Measurements from ENCODE around the gene C13orf46.

- PRO-cap: no peak
- RAMPAGE, long total RNA, 3 experiments: no peak in any of the 3 experiments
These were observed 81.0 kb upstream of the MCF2L start for GRCh38 chr13:112887925-112888540.

- PRO-cap: bidirectional peak, plus-strand start at chr13:113187422, minus-strand start at chr13:113187493
- RAMPAGE, long total RNA, 3 experiments: no peak in any of the 3 experiments
These were observed 21.4 kb downstream of the PCID2 start for GRCh38 chr13:113186907-113187693.

DNA sequence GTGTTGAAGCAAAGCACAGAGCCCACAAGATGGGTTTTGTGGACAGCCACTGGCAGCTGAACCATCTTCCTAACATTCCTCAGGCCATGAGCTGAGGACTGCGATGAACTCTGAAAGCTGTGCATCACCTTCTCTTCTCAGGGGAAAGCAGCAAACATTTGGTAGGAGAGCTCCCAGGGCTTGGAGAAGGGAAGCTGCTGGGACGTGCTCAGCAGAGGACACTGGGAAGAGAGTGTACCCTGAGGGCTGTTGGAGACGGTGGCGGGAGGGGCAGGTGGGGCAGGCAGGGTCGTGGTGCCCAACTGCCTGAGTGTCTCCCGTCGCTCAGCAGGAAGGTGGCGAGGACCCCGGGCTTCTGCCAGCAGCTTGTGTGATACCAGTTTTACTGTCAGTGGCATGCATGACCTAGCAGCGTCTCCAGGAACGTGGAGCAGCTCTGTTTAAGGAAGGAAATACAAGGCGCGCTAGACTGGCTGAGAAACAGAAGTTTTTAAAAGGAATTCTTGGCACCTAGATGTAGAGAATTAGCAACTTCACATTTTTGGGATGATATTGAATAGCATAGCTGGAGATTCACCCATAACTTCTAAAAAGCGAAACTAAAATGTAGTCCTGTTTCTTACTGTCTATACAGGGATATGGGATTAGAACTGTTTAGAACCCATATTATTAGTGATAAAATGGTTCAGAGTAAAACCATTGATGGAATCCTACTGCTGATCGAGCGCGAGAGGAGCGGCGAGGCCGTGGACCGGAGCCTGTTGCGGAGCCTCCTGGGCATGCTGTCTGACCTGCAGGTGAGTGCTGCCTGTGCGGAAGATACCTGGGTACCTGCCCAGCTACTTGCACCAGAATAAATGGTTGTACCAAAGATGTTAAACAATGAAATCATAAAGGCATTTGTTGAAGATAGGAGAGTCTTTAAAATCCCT, 23.4 kb downstream of the CUL4A start:
- PRO-cap: no peak
- RAMPAGE, long total RNA, 3 experiments: start-site peak on the plus strand in 1 of 3 experiments, centred at position 698 of the sequence, 64 reads per replicate

- PRO-cap: no peak
- RAMPAGE, long total RNA, 3 experiments: no peak in any of the 3 experiments
These were observed 12.5 kb downstream of the GRTP1 start for GRCh38 chr13:113351275-113352022.

GRCh38 chr13:113405348-113405496, 41.3 kb upstream of the GRTP1 start:
- PRO-cap: no peak
- RAMPAGE, long total RNA, 3 experiments: no peak in any of the 3 experiments

GRCh38 chr13:113413357-113414602, 39.5 kb downstream of the ADPRHL1 start:
- PRO-cap: no peak
- RAMPAGE, long total RNA, 3 experiments: no peak in any of the 3 experiments

GRCh38 chr13:113421558-113422248, 31.6 kb downstream of the ADPRHL1 start:
- PRO-cap: no peak
- RAMPAGE, long total RNA, 3 experiments: no peak in any of the 3 experiments

DNA sequence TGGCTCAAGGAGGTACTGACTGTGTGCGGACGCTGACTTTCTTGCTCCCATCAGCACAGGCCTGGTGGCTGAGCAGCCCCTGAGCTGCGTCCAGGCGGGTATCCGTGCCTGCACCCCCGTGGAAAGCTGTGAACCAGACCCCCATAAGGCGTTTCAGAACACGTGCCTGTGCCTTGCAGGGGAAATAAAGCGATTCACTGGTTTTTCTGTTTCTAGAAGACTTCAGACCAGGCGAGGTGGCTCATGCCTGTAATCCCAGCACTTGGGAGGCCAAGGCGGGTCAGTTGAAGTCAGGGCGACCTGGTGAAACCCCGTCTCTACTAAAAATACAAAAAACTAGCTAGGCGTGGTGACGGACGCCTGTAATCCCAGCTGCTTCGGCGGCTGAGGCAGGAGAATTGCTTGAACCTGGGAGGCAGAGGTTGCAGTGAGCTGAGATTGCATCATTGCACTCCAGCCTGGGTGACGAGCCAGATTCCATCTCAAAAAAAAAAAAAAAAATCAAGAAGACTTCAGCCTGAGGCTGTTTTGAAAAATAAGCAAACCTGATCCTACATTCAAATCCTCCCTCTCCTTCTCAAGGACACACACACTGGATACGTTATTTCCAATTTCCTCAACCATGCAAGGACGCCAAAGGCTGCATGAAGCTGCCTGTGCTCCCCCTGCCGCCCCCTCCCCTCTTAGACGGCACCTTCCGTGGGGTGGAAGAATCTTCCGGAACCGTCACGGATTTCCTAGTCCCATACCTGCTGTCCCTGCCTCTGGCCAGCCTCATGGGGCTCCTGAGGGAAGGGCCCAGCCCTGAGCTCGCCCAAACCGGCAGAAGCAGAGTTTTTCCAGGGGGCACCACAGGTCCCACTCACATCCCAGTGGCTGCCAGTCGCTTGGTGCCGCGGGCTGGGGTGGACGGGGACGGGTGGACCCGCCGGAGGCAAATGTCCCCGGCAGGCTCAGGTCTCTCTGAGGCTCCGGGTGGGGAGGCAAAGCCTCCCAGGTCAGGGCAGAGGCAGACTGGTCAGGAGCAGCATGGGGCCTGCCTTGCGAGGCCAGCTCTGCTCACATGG, 25.2 kb downstream of the ADPRHL1 start:
- PRO-cap: no peak
- RAMPAGE, long total RNA, 3 experiments: no peak in any of the 3 experiments

DNA sequence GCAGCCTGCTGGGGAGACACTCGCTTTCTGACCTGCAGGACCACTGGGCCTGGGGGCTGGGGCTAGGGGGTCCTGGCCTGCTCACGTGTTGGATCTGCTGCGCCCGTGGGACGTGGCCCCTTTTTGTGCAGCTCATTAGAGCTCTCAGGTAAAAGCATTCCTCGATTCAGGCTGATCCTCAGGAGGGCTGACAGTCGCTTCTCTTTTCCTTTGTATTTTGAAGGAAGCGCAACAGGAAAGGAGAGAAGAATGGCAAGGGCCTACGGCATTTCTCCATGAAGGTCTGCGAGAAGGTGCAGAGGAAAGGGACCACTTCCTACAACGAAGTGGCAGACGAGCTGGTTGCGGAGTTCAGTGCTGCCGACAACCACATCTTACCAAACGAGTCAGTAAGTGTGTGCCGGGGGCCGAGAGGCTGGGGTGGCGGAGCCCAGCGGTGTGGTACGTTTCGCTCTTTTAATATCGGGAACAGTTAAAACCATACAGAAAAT, 25.1 kb downstream of the ATP4B start:
- PRO-cap: no peak
- RAMPAGE, long total RNA, 3 experiments: no peak in any of the 3 experiments

DNA sequence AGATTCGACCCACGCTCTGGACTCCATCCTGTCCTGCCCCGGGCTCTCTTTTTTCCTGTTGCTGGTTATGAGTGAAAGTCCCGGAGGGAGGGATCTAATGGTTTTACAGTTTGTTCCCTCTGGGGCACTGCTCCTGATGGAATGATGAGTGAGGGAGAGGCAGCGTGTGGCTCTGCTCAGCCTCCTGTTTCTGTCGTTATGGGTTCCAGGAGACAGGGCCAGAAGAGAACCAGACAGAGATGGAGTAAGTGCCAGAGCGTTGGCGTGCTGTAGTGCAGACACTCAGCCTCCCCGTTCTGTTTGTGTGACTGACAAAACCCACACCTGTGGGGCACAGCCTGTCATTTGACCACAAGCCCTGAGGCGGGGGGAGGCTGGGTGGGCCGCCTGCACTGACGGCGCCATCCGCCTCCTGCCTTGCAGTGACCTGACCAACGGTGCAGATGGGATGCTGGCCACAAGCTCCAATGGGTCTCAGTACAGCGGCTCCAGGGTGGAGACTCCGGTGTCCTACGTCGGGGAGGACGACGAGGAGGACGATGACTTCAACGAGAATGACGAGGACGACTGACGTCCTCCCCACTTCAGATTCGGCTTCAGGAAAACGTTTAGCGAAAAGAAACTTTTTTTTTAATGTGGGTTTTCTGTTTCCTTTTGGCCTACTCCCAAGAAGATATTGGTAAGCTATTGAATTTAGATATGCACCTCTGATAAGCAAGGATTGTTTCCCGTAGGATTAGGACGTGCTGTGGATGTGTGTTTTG, 18.1 kb downstream of the ATP4B start:
- PRO-cap: no peak
- RAMPAGE, long total RNA, 3 experiments: no peak in any of the 3 experiments

DNA sequence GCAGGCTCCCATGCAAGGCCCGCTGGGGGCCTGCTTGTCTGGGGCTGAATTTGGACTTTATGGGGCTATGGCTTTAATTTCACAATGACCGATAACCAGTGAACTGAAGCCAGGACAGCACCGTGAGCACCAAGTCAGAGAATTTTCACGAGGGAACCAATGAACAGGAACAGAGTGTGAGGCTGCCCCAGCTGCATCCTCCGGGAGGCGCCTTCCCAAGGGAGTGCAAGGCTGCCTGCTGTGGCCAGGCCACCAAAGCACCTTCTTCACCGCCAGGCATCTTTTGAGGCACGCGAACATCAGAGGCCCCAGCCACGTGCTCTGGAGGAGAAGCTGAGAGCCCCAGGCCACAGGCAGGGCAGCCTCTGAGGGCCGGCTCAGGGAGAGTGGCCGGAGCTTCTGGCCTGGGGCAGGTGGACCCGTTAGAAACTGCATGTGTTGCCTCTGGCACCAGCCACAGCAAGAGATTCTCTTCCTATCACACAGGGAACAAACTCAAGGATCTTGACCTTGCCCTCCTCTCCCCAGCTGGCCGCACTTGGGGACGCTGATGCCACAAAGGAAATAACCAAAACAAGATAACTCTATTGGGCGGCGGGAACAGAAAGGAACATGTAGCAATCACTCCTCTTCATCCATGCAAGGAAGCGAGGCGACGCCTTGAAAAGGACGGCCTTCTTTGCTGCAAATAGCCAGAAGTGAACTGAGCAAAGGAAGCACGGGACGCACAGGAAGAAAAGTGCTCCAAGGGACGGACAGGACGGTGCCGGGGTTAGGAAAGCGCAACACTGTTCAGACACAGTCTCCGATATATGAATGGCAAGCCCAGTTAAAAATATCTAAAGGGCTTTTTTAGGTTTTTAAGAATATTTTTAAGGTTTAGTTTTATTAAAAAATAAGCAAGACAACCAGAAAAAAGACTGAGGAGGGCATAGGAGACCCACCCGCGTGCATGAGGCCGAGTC, 19.9 kb downstream of the GAS6 start:
- PRO-cap: no peak
- RAMPAGE, long total RNA, 3 experiments: no peak in any of the 3 experiments

- PRO-cap: bidirectional peak, plus-strand start at chr13:113863840, minus-strand start at chr13:113863711
- RAMPAGE, long total RNA, 3 experiments: no peak in any of the 3 experiments
These were observed 459 bp downstream of the GAS6 start for GRCh38 chr13:113863419-113863815.

DNA sequence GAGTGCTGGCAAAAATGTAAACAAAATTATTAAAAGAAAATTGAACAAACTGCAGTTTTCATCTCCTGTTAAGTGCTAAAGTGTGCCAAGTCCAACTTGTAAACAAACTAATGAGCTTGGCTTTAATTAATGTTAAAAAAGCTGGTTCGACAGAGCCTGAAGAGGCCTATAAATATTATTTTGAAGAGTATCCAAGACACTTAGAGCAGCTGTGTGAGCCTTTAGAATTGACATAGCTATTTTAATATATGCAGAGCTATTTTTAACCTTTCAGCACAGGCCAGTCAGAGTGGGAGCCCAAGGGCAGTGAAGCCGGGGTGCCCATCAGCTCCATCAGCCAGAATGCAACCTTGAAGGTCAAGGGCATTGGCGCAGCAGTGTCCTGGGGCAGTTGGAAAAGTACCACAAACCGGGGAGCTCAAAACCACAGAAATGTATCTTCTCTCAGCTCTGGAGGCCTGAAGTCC, 15.5 kb upstream of the GAS6 start:
- PRO-cap: no peak
- RAMPAGE, long total RNA, 3 experiments: no peak in any of the 3 experiments

- PRO-cap: no peak
- RAMPAGE, long total RNA, 3 experiments: no peak in any of the 3 experiments
These were observed 33.4 kb upstream of the GAS6 start for GRCh38 chr13:113897193-113897740.

- PRO-cap: no peak
- RAMPAGE, long total RNA, 3 experiments: no peak in any of the 3 experiments
These were observed 43.9 kb upstream of the GAS6 start for GRCh38 chr13:113907720-113908220.

DNA sequence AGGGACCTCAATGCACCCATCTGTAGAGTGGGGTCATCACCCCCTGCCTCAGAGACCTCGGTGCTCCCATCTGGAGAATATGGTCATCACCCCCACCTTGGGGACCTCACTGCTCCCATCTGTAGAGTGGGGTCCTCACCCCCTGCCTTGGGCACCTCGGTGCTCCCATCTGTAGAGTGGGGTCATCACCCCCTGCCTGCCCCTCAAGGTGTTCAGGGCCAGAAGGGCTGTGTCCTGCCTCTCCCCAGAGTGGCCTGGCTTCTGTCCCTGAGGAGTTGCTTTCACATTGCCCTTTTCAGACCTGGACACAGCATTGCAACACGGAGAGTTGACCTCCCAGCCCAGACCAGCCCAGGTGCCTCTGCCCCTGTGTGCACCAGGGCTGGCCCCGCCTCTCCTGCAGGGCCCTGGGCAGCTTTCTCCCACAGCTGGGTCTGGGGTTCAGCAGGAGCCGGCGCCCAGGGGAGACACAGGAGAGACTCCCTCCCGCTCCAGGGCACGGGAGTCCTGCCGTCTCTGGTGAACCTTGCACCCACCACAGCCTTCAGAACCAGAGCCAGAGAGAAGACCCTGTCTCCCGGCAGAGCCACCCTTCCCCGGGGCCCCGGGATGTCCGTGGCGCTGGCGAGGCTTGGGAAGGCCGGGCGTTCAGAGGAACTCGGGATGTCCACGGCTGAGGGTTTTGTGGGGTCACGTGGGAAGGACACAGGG, 23.4 kb downstream of the C13orf46 start:
- PRO-cap: no peak
- RAMPAGE, long total RNA, 3 experiments: no peak in any of the 3 experiments

- PRO-cap: no peak
- RAMPAGE, long total RNA, 3 experiments: no peak in any of the 3 experiments
These were observed 17.3 kb downstream of the C13orf46 start for GRCh38 chr13:113956343-113957151.

DNA sequence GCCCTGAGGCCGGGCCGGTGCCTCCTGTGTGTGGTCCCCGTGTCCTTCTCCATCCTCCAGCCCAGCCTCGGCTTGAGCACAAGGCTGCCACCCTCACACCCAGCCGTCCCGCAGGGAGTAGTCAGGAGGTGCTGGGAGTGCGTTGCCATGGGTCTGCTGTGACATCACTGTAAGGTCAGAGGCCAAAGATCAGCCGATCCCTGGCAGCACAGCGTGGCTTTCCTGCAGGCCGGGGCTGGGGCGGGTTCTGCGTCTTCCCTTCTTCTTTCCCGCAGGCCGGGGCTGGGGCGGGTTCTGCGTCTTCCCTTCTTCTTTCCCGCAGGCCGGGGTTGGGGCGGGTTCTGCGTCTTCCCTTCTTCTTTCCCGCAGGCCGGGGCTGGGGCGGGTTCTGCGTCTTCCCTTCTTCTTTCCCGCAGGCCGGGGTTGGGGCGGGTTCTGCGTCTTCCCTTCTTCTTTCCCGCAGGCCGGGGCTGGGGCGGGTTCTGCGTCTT, at the start of gene C13orf46:
Gene C13orf46, minus strand, starts transcription at position 132 of the 491 bp plus-strand sequence.
- PRO-cap: no peak
- RAMPAGE, long total RNA, 3 experiments: no peak in any of the 3 experiments

DNA sequence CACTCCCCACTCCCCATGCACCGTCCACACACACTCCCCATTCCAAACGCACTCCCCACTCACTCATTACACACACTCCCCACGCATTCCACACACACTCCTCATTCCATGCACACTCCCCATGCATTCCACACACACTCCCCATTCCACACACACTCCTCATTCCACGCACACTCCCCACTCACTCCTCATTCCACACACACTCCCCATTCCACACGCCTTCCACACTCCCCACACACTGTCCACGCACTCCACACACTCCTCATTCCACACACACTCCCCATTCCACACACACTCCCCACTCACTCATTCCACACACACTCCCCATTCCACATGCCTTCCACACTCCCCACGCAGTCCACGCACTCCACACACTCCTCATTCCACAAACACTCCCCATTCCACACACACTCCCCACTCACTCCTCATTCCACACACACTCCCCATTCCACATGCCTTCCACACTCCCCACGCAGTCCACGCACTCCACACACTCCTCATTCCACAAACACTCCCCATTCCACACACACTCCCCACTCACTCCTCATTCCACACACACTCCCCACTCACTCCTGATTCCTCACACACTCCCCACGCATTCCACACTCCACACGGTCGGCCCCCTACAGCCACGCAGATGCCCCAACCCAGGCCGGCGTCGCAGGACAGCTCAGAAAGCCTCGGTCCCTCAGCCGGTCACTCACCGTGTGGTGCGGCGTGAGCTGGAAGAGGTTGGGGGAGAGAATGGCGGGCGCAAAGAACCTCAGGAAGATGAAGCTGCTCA, 38.8 kb upstream of the C13orf46 start:
- PRO-cap: no peak
- RAMPAGE, long total RNA, 3 experiments: start-site peak on the minus strand in 1 of 3 experiments, centred at position 572 of the sequence, 7 reads per replicate

DNA sequence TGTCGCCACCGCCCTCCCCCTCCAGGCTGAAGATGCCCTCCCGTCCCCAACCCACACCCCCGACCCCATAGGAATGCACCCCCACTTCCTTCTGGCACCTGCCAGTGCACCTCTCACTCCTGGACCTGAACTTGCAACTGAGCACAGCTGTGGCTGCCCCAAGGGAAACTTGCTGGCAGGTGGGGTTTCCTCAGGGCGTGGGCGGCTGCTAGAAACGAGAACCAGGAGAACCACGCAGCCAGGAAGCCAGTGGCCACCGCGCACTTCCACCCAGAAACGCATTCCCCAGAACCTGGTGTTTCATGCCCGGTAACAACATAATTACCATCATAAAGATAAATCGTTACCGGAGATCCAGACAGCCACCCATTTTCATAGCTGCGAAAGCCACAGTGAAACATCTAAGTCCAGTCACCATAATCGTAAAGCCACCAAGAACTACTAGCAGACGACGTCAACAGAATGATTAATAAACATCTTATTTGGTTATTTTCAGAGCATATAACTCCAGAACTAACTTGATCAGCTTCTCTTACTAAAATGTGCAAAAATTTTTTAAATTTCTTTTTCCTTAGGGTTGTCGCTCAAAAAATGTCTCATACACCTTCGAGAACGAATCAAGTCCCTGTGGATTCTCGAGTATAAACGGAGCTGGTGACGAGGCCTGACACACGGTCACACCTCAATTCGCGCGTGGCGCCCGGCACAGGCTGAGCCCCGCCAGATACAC, 75.3 kb upstream of the C13orf46 start:
- PRO-cap: no peak
- RAMPAGE, long total RNA, 3 experiments: no peak in any of the 3 experiments

All from subcutaneous adipose tissue (tissue), 3 donors.